NB4 (cell line): Measurements from ENCODE around the gene GFRA1.

- RRBS: no CpG with 5 or more reads among the region's 1 CpG
Observed at GRCh38 chr10:116211587-116212103, 61.4 kb downstream of the GFRA1 start.

DNA sequence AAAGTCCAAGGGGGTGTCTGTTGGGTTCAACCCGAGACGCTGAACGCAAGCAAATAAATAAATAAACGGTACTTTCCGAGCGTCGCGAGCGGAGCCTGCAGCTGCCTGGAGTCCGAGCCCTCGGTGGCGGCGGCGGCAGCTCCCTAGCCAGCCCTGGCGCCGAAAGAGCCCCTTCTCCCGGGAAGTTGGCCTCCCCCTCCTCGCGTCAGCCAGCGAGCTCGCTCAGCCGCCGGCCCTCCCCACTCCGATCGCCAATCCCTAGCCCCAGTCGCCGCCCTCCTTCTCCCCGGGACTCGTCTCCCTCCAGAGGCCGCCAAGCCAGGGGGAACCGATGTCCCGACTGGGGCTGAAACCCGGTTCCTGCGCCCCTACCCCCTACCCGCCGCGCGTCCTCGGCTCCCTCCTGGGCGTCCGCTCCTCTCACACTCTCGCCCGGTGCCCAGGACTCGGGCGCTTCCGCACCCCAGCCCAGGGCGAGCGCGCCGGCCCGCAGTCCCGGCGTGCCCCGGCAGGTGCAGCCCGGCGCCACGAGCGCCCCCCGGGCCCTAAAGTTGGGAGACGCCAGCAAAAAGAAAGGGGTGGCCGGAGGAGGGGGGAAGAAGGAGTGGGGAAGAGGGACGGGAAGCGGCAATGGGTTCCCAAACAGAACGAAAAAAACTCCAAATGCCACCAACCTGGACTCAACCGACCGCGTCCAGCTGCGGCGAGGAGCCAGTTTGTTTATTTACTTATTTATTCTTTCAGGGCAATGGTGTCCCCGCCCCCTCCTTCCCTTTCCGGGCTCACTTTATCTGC, at the start of gene GFRA1:
Gene GFRA1, minus strand, starts transcription at position 718 of the 795 bp plus-strand sequence.
- RRBS: 86% methylated on average over 27 of the region's 71 CpGs

DNA sequence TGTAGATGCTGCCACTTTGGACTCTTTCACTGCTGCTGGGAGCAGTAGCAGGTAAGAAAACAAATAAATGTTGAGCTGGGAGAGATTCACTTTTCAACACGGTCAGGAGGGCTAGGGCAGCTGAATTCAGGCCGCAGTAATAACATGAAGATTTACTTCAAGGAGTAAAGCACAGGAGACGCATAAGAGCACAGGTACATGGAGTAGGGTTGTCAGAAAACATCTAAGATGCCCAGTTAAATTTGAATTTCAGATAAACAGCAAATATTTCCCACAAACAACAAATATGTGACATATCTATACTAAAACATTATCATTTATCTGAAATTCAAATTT, 325 bp downstream of the PNLIP start:
- RRBS: no CpG with 5 or more reads among the region's 3 CpGs

- RRBS: no CpG with 5 or more reads among the region's 5 CpGs
Observed at GRCh38 chr10:116548097-116548639, 2.4 kb downstream of the PNLIP start.

DNA sequence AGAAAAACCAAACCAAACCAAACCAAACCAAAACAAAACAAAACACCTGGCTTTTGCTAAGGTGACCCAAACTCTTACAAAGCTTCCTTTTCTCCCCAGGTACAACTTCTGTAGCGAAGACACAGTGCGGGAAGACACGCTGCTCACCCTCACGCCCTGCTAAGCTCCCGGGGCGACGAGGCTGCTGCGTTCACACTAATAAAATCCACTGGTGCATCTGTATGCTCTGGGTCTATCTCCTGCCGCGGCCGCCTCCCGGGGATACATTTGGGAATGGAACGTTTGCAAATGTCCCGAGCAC, 18.1 kb downstream of the PNLIPRP1 start:
- RRBS: 84% methylated on average over 8 of the region's 14 CpGs

GRCh38 chr10:116838223-116838770, 11.0 kb upstream of the ENO4 start:
- RRBS: no CpG with 5 or more reads among the region's 3 CpGs

- RRBS: no CpG with 5 or more reads among the region's 4 CpGs
Observed at GRCh38 chr10:116947498-116948201, 57.3 kb downstream of the SHTN1 start.

GRCh38 chr10:116948846-116949064, 56.2 kb downstream of the SHTN1 start:
- RRBS: no CpG with 5 or more reads among the region's 2 CpGs

DNA sequence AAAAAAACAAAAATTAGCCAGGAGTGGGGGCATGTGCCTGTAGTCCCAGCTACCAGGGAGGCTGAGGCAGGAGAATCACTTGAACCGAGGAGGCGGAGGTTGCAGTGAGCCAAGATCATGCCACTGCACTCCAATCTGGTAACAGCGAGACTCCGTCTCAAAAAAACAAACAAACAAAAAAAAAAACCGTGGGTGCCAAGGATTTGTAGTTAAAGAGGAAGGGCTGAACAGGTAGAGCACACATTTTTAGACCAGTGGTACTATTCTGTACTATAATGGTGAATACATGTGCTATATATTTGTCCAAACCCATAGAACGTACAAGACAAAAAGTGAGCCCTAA, 17.3 kb downstream of the SHTN1 start:
- RRBS: no CpG with 5 or more reads among the region's 6 CpGs

DNA sequence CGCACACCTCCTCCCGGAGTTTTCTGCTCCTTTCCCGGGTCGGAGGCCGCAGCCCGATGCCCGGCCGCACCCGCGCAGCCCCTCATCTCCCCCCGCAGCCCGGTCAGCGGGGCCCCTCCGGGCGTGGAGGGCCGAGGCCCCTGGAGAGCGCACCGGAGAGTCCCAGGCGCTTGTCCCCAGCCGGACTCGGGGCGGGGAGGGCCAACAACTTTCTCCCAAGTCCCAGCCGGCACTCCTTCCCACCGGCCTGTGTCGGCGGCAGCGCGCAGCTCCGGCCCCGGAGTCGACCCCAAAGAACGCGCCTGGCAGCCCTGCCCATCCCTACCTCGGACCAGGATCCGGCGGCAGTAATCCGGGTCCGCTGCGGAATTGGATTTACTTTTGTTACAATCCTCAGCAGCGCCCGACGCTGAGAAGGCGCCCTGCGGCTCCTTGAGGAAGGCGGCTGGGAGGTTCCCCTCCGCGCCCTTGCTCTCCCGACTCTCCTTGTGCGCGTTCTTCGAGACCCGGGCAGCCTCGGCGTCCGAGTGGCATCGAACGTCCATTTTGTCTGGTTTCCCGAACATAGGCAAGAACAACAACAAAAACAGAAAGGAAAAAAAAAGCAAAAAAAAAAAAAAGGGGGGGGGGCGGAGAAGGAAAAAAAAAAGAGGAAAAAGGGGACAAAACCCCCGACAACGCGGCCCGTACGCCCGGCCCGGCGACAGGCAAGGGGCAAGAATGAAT, 416 bp downstream of the VAX1 start:
- RRBS: 82% methylated on average over 16 of the region's 67 CpGs

GRCh38 chr10:117283601-117284415, 42.9 kb downstream of the SLC18A2 start:
- RRBS: no CpG with 5 or more reads among the region's 13 CpGs

GRCh38 chr10:117375861-117376224, 603 bp upstream of the PDZD8 start:
- RRBS: no CpG with 5 or more reads among the region's 33 CpGs

GRCh38 chr10:117535179-117535945, 7.2 kb upstream of the EMX2 start:
- RRBS: 40% methylated on average over 6 of the region's 58 CpGs

DNA sequence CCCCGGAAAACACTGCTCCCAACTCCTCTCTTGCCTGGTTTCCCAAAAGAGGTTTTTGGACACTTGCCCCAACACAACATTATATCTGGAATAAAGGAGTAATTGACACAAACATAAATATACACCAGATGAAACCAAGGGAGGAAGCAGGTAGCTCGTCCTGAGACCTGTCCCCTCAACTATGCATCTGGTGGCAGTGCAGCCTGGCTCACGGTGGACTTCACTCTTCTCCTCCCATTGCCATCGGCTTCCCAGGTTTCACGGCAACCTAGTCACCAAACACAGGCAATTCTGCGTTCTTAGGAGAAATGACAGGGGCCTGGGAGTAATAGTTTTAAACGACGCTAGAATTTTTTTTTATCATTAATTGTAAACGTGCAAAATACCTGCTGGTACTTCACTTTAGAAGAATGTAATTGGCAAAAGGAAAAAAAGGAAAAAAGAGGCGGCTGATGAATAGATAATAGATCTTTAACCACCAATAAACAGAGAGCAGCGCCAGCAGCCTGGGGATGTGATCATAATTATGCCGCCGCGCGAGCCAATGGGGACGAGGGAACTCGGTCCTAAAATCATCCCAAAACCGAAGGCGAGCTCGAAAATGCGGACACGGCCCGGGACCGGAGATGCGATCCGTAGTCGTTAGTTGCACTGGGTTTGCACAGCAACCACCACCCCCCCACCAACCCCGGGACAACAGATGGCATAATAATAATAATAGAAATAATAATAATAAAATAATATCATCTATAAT, 1.5 kb upstream of the EMX2 start:
- RRBS: 78% methylated on average over 5 of the region's 28 CpGs

- RRBS: no CpG with 5 or more reads among the region's 5 CpGs
Observed at GRCh38 chr10:117609089-117609840, 66.7 kb downstream of the EMX2 start.

- RRBS: no CpG with 5 or more reads among the region's 10 CpGs
Observed at GRCh38 chr10:117838801-117839046, 208.0 kb downstream of the RAB11FIP2 start.

- RRBS: no CpG with 5 or more reads among the region's 12 CpGs
Observed at GRCh38 chr10:118672064-118672788, 76.8 kb upstream of the PRLHR start.

- RRBS: under 1% methylated on average over 9 of the region's 37 CpGs
Observed at GRCh38 chr10:118753849-118754619, 736 bp downstream of the CACUL1 start.

- RRBS: no CpG with 5 or more reads among the region's 9 CpGs
Observed at GRCh38 chr10:118908501-118908875, 121.0 kb upstream of the NANOS1 start.

- RRBS: 97% methylated on average over 3 of the region's 7 CpGs
Observed at GRCh38 chr10:118959953-118960429, 69.5 kb upstream of the NANOS1 start.